Lower leg skin (tissue), 2 donors: ENCODE measurements around a stretch of chr1.

DNA sequence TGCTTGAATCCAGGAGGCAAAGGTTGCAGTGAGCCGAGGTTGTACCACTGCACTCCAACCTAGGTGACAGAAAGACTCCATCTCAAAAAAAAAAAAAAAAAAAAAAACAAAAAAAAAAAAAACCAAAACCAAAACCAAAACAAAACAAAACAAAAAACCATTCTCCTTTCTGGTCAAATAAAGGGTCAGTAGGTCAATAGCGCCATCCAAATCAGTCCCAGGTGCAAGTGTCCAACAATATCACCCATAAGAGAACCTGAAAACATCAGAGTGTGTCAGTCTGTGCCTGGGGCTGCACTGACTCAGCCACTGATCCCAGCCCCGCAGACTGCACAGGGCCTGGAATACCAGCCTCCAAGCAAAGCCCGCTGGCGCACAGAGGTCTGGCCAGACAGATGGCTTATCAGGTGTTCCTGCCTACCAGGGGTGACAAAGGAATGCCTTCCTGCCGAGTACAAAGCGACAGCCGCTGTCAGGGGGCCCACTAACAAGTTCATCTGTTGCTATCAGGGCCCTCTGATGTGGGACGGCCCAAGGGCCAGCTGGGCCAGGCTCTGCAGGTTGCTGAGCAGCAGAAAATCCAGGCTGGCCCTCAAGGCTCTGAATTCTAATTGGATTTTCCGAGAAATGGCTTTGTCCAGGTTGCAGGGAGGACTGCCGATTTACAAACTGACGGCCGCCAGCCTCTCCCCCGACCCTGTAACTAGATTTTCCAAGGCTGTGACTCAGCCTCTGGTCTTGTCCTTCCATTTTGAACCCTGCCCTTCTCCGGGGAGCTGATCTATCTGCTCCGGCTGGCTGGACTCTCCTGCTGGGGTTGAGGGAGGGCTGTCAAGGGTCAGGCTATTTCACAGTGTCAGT lies 13.8 kb upstream of the TMEM51 start:
- PRO-cap = no peak
- RAMPAGE, long total RNA, 2 experiments = no peak in any of the 2 experiments

- PRO-cap = no peak
- RAMPAGE, long total RNA, 2 experiments = no peak in any of the 2 experiments
Observed at GRCh38 chr1:15158561-15159253, 5.2 kb downstream of the TMEM51 start.

- PRO-cap = no peak
- RAMPAGE, long total RNA, 2 experiments = no peak in any of the 2 experiments
Observed at GRCh38 chr1:15189756-15190535, 36.4 kb downstream of the TMEM51 start.

GRCh38 chr1:15218974-15219741 lies 27.9 kb upstream of the FHAD1 start:
- PRO-cap = no peak
- RAMPAGE, long total RNA, 2 experiments = no peak in any of the 2 experiments

DNA sequence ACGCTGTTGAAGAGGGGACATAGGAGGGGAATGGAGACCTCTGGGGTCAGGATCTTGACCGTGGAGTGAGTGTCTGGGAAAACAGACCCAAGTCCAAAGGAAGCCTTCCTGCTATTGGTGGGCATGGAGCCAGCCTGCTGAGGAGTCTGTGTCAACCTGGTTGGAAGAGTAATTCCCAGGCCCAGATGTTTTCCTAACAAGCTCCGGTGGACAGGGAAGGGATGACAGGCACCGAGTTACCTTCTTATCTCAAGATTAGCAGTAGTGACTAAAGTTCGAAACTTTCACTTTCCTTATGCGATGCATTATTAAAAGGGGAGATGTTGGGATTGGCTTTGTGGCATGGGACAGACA lies 25.9 kb upstream of the FHAD1 start:
- PRO-cap = no peak
- RAMPAGE, long total RNA, 2 experiments = no peak in any of the 2 experiments

- PRO-cap = no peak
- RAMPAGE, long total RNA, 2 experiments = no peak in any of the 2 experiments
Observed at GRCh38 chr1:15324310-15324783, 77.3 kb downstream of the FHAD1 start.

- PRO-cap = no peak
- RAMPAGE, long total RNA, 2 experiments = no peak in any of the 2 experiments
Observed at GRCh38 chr1:15387968-15388870, 21.5 kb upstream of the EFHD2 start.

DNA sequence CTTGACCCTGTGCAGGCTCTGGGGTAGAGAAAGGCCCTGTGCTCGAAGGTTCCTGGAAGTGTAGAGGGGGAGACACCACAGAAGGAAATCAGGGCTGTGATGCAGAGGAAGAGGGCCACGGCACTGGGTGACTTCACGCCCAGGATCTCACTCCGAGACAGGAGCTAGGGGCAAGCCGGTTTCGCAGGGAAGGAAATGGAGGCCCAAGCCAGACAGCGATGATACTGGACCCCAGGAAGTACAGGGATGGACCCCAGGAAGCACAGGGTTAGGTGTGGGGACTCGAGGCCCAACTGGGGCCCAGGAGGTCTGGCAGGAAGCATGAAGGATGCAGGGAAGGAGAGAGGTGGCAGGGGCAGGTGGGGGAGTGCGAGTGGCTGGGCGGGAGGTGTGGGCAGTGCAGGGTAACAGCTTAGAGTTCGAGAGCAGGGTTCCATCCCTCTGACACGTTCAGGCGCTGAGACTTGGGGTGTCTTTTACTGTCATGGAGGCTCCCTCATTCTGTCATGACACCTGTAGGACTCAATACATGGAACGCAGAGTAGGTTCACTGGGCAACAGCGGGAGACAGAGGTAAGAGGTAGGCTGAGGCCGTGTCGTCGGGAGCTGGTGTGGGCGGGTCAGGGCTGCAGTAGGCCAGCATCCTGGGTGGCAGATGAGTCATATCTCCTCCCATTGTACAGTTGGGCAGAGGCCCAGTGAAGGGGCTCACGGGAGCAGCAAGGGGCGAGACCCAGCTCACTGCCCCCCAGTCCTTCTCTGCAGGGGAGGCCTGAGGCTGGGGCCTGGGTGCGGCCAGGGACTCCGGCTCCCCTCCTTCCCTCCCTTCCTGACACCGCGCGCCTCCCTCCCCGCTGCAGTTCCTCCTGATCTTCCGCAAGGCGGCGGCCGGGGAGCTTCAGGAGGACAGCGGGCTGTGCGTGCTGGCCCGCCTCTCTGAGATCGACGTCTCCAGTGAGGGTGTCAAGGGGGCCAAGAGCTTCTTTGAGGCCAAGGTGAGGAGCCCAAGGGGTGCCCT lies 11.6 kb upstream of the CTRC start:
- PRO-cap = no peak
- RAMPAGE, long total RNA, 2 experiments = no peak in any of the 2 experiments

- PRO-cap = bidirectional peak, plus-strand start at chr1:15603729, minus-strand start at chr1:15603591
- RAMPAGE, long total RNA, 2 experiments = no peak in any of the 2 experiments
Observed at GRCh38 chr1:15603002-15604210, 13.9 kb upstream of the DDI2 start.

DNA sequence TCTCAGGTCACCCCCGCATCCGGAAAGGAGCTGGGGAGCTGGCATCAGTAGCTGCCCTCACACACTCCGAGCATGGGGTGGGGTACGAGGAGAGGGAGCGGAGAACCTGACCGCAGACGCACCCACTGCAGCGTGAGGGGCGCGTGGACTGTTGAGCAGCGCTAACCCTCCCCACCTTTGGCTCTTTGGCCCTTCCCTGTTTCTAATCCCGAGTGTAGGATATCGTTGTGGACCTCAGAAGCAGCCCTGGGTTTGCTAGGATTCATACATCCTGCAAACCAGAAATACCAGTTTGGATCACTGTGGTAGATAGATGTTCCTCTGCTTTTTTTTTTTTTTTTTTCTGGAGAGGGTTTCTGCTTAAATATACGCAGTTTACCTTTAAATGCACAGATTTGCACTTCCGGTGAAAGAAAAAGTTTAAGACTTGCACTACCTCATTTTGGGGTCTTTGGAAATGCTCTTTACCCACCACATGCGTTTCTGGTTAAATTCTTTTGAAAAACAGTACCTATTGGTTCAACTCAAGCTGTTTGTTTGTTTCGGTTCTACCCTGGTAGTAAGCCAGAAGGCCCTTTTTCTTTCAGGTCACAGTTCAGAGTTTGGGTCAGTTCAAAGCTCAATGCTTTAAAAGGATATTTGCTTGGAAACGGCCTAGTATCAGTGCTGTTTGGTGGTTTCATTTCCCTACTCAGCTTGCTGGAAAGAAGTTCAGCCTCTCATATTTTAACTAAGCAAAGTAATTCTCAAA lies 844 bp downstream of the DDI2 start:
- PRO-cap = bidirectional peak, plus-strand start at position 64 of the sequence, minus-strand start at position 74 of the sequence; unidirectional peak, minus-strand start at position 150 of the sequence; unidirectional peak, minus-strand start at position 198 of the sequence
- RAMPAGE, long total RNA, 2 experiments = no peak in any of the 2 experiments

- PRO-cap = no peak
- RAMPAGE, long total RNA, 2 experiments = start-site peak on the plus strand in 1 of 2 experiments, at chr1:15725131-15725528 at its widest, 24 reads per replicate
Observed at GRCh38 chr1:15724800-15725727, 11.0 kb upstream of the SLC25A34 start.

DNA sequence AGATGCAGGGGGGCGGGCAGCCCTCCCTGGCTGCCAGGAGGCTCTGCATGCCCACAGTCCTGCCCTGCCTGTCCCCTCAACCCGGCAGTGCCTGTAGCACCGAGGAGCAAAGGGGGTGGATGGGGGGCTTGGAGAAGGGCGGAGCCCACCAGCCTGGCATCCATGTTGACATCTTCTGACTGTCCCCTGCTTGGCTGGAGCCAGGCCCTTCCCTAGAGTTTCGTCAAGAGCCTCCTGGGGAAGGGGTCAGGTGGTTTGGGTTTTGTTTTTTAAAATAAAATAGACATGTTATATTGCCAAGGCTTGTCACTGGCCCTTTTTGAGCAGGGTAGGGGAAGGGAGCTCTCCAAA lies 1.6 kb upstream of the SLC25A34 start:
- PRO-cap = no peak
- RAMPAGE, long total RNA, 2 experiments = no peak in any of the 2 experiments

- PRO-cap = unidirectional peak, plus-strand start at chr1:15835455; bidirectional peak, plus-strand start at chr1:15836117, minus-strand start at chr1:15835860
- RAMPAGE, long total RNA, 2 experiments = start-site peak on the minus strand in 1 of 2 experiments, at chr1:15835854-15835902 at its widest, 23 reads per replicate
Observed at GRCh38 chr1:15835372-15836172, 11.9 kb upstream of the SPEN start.

DNA sequence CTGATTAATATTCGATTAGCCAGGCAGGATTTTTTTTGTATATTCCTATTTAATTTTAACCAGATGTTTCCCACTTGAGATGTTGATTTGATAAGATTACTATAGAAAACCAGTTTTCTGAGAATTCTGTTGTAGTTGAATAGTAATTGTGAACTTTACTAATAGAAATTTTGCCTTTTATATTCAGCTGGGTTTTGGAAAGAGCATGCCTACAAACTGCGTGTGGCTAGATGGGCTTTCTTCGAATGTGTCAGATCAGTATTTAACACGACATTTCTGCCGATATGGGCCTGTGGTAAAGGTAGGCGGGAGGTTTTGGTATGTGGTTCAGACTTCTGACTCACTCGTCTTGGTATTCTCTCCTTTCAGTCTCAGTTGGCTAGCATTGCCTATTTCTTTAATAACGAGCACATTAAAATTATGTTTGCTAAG lies 56.7 kb downstream of the ZBTB17 start:
- PRO-cap = no peak
- RAMPAGE, long total RNA, 2 experiments = no peak in any of the 2 experiments

GRCh38 chr1:15930025-15930910 lies 45.6 kb downstream of the ZBTB17 start:
- PRO-cap = no peak
- RAMPAGE, long total RNA, 2 experiments = no peak in any of the 2 experiments

GRCh38 chr1:15942756-15943474 lies 33.0 kb downstream of the ZBTB17 start:
- PRO-cap = no peak
- RAMPAGE, long total RNA, 2 experiments = no peak in any of the 2 experiments

GRCh38 chr1:16112943-16113441 lies 39.5 kb upstream of the FAM131C start:
- PRO-cap = no peak
- RAMPAGE, long total RNA, 2 experiments = no peak in any of the 2 experiments

DNA sequence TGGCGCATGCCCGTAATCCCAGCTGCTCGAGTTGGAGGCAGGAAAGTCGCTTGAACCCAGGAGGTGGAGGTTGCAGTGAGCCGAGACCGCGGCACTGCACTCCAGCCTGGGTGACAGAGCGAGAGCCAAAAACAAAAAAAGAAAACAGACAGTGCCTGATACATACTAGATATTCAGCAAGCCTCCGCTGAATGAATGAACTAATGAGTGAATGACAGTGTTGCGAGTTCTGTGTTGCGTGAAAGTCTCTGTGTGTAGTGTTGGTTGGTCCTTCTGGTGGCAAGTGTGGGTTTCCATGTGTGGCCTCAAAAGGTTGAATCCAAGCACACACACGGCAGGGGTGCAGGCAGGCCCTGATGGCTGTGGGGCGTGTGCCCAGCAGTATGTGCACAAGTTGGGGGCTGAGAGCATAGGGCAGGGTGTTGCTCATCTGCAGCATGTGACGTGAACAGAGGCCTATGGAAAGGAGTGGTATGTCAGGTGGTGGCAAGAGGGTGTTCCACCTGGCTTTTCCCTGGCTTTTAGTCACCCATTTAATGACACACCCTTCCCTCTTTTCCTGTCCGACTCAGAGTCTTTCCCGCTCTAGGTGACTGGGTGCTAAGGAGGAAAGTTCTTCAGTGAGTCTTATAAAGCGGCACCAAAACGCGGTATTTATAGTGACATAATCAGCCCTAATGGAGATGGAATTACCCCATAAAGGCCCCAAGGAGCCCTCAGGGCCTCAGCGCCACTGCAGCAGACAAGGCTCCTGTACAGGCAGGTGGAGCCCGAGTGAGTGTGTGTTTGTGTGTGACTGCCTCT lies 3.0 kb upstream of the EPHA2 start:
- PRO-cap = bidirectional peak, plus-strand start at position 588 of the sequence, minus-strand start at position 385 of the sequence
- RAMPAGE, long total RNA, 2 experiments = no peak in any of the 2 experiments

DNA sequence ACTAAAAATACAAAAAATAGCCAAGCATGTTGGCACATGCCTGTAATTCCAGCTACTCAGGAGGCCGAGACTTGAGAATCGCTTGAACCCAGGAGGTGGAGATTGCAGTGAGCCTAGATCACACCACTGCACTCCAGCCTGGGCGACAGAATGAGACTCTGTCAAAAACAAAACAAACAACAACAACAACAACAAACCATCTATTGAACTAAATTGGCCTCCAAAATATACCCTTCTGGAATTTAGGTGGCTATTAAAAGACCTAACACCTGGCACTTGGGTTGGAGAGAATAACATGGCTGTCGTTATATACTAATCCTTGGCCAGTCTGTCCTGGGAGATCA lies 24.1 kb downstream of the ARHGEF19 start:
- PRO-cap = no peak
- RAMPAGE, long total RNA, 2 experiments = no peak in any of the 2 experiments

- PRO-cap = no peak
- RAMPAGE, long total RNA, 2 experiments = no peak in any of the 2 experiments
Observed at GRCh38 chr1:16209921-16210692, 2.3 kb downstream of the ARHGEF19 start.